Bronchus fibroblast of lung (primary cell): Measurements from ENCODE around the genes IL27RA and PTGER1.

DNA sequence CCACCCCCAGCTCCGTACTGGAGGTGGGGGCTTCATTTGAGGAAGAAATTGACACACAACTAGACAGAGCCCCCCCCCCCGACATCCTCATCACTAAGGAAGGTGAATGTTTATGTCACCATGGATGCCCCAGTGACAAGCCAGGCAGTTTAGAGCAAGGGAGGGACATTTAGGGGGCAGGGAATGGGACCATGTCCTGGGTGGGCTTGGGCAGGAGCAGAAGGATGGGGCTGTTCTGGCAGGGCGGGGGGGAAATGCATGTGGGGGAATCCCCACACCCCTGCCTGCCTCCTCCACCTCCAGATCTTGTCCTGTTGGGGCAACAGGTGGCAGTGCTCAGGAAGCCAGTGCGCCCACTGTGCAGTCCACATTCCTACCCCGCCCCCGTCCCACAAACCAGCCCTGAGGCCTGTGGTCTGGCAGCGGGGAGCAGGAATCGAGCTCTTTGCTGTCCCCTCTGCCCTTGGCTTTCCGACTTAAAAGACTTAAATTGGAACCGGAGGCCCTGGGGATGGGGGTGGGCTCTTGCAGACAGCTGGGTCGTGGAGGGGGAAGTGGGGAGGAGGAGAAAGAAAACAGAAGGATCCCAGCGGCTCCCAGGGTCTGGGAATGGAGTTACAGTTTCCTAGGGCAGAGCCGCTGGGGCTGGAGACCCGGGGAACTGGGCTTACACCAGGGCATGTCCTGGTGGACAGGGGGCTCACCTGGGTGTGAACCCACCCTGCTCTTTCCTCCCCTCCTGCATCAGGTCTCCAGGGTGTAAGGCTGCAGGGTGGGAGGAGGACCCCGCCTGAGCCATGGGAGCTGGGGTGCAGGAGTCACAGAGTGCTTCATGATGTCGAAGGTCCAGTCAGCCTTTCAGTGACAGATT is 4.3 kb downstream of the NANOS3 start:
- RAMPAGE, long total RNA: no peak

DNA sequence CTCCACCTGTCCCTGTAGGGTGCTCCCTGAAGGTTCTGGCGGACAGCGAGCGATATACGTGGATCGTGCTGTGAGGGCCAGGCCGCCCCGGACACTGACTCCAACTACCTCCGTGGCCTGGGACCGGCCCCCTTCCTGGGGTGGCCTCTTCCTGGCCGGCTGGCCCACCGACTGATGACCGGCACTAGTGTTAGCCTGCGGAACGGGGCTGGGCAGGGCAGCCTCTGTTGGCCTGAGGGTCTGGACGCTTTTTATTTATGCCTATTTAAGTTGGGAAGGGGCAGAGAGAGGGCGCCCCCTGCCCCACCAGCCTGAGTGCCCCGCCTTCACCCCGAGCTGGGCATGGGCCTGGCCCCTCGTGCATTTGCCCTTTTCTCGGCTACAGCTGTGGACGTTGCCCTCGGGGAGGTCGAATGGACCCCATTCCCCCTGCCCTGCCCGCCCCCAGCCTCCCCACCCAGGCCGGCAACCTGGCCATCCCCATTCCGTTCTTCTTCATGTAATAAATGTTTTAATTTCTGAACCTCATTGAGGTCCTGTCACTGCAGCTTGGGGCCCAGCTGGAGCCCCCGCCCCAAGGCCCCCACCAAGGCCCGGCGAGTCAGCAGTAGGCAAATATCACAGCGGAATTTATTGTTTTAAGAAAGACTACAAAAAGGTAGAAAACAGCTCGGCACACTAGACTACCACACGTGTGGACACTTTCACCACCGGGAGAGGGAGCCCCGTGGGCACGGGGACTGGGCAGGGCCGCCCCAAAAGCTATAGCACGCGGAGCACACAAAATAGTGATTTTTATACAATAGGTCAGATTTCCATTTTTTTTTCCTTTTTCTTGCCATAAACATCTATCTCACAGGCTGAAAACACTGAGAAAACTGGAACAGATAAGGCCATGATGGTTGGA is 8.9 kb downstream of the DCAF15 start:
- RAMPAGE, long total RNA: no peak

GRCh38 chr19:13963579-13964136 is 11.3 kb downstream of the DCAF15 start:
- RAMPAGE, long total RNA: no peak

- RAMPAGE, long total RNA: no peak
Measured at GRCh38 chr19:14003700-14004037, 2.5 kb downstream of the RFX1 start.

DNA sequence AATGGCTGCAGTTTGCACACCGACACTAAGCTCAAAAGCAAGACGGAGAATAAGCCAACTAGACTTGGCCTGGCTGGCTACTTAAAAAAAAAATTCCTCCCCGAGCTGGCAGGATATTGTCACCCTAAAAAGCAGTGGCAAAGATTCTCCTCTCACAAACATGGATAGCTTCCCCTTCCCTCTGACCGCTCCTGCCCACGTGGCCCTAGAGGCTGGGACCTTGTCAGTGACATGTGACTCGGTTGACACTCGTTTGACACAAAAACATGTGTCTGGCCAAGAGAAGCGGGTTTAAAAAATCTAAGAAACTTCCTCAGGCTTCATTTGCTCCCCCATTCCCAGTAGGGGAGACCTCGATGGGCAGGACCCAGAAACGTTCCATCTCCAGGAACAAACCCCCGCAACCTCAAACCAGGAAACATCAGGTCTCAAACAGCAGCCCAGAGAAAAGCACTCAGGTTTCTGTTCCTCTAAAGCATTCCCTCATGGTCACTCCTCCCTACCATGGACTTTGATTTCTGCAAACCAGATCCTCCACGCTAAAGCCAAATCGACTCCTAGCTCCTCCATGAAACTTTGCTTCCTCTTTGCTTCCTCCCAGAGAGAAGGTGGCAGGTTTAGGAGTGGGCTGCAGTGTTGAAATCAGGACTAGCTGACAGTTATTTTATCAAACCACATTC is 1.2 kb downstream of the RFX1 start:
- RAMPAGE, long total RNA: no peak

DNA sequence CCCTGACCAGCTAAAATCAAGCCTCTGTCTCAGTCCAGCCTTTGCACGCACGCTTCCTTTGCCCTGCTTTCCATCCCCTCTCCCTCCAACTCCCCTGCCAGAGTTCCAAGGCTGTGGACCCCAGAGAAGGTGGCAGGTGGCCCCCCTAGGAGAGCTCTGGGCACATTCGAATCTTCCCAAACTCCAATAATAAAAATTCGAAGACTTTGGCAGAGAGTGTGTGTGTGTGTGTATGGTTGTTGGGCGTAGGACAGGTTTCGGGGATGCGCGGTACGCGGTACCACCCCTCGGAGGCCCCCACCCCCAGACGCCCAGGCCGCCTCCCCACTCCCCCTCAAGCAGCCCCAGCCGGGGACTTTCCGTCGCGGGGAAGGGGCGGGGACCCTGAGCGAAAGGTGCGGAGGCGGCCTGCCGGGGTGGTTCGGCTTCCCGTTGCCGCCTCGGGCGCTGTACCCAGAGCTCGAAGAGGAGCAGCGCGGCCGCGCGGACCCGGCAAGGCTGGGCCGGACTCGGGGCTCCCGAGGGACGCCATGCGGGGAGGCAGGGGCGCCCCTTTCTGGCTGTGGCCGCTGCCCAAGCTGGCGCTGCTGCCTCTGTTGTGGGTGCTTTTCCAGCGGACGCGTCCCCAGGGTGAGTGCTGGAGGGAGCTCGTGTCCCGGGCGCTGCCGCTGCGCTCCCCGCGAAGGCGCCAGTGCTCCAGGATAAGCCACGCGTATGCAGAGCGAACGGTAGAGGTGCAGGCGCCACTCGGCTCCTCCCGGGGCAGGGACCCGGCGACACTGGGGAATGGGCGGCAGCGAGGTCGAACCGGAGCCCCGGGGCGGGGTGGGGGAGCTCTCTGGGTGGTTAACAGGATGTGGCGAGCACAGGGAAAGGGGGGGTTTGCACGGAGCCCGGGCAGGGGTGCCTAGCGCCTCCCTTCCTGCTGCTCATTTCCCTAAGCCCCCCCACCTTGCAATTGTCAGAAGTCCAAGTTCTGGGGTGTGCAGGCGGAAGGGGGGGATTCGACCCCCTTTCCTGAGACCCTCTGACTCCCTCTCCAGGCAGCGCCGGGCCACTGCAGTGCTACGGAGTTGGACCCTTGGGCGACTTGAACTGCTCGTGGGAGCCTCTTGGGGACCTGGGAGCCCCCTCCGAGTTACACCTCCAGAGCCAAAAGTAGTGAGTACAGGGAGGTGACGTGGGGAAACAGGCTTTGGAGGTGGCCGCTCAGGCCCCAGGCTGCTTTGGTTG is at the start of gene IL27RA:
Gene IL27RA, plus strand, starts transcription at position 420 of the 1,233 bp plus-strand sequence.
- RAMPAGE, long total RNA: start-site peak on the plus strand centred at position 433 of the sequence, 39 bp wide, 6 and 19 reads in 2 replicates

DNA sequence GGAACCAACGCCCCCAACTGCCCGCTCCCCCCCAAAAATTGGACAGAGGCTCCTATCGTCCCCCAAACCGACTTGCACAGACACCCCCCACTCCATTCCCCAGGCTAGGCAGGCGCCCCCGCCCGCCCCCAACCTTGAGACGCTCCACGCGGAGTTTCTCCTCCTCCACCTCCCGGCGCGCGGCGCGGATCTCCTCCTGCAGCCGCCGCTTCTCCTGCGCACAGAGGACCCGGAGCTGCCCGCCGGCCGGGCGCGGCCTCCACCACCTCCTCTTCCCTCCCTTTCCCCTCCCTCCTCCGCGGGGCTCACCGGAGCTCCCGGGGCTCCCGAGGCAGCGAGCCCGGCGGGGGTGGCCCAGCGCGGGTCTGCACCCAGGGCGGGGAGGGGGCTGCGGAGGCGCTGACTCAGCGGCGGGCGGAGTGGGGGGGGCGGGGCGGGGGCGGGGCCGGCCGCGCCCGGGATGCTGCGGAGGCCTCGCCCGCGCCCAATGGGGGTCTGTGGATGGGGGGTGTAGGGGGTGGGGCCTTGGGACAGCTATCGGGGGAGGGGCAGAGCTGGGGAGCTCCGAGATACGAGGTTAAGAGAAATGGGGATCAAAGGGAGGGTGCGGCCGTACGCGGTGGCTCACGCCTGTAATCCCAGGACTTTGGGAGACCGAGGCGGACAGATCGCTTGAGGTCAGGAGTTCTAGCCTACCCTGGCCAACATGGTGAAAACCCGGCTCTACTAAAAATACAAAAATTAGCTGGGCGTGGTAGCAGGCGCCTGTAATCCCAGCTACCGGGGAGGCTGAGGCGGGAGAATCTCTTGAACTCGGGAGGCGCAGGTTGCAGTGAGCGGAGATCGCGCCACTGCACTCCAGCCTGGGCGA is 4.4 kb downstream of the PALM3 start:
- RAMPAGE, long total RNA: no peak

- RAMPAGE, long total RNA: no peak
Measured at GRCh38 chr19:14070660-14071087, 1.9 kb upstream of the MISP3 start.

GRCh38 chr19:14073262-14073939 is 815 bp downstream of the MISP3 start:
- RAMPAGE, long total RNA: no peak

DNA sequence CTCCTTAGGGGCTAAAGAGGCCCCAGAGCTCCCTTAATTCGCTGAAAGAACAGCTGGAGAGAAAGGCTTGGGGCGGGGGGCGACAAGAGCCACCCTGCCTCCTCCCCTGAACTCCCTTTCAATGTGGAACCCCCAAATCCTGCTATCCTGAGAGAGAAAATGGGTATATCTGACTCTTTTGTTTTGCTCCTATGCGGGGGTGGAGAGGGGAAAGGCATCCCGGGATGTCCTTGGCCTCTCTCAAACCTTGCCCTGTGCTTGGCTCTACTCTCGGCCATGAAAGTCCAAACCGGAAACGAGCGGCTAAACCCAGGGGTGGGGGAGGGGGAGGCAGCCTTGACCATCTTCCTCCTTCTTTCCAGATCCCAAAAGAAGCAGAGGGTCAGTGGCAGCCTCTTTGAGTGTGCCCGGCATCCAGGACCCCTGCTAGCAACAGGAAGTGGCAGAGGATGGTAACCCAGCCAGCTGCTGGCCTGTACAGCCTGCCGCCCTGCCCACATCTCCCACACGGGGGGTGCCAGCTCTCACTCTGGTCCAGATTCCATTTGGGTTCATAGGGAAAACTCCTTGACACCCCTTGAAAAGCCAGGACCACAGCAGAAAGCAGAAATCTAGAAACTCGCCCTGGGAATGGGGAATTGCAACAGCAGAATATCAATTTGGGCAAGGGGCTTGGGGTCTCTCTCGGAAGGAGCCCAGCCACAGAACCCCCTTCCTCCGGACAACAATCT is 4.5 kb downstream of the PRKACA start:
- RAMPAGE, long total RNA: no peak

- RAMPAGE, long total RNA: no peak
Measured at GRCh38 chr19:14115626-14116083, 1.9 kb downstream of the PRKACA start.

GRCh38 chr19:14204664-14204914 is 1.4 kb downstream of the ADGRL1 start:
- RAMPAGE, long total RNA: no peak

GRCh38 chr19:14205325-14205771 is 621 bp downstream of the ADGRL1 start:
- RAMPAGE, long total RNA: no peak

DNA sequence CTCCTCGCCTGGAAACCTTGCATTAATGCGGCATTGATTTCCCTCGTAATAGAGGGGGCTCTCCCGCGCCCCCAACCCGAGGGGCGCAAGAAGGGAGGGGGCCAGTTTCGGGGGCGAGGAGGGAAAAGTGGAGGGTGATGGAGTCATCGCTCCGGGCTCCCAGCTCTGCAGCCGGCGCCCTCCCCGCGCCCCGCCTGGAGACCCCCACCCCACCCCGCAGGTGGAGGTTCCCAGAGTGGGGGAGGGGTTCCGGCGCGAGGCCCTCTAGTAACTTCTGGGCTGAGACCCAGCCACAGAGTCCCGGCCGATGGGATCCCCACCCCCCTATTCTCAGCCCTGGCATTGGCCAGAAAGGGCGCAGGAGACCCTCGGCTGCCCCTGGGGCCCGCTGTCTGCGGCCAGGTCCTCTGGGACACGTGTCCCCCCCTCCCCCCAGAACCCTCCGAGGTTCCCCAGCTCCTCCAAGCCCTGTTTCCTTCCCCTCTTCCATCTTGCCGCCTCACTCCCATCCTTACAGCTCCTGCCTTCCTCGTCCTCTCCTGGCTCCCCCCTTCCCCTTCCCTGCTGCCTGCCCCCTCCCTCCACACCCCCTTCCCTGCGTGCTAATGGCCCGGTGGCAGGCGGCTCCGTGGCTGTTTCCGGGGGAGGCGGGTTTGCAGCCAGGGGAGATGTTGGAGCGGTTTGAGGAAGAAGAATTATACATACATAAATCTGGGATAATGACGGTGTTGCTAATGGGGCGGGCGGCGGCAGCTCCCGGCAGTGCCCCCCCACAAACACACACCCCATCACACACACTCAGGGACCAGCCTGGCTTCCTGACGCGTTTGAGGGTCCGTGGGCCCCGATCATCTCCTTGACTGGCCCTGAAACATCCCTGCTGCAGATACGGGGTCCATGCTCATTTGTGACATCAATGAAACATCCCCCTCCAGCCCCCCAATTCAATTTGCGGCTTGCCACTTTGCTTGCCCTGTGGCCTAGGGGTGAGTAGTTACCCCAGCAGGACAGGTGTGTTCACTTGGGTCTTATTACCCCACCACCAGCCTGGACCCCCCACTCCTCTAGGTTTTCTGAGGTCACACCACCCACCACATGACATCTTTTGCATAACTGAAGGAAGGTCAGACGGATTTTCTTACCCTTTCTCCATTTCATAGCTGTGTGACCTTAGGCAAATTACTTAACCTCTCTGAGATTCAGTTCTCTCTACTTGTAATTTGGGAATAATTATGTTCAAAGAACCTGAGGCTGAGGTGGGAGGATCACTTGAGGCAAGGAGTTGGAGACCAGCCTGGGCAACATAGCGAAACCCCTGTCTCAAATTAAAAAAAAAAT is 43.4 kb upstream of the ADGRL1 start:
- RAMPAGE, long total RNA: no peak

DNA sequence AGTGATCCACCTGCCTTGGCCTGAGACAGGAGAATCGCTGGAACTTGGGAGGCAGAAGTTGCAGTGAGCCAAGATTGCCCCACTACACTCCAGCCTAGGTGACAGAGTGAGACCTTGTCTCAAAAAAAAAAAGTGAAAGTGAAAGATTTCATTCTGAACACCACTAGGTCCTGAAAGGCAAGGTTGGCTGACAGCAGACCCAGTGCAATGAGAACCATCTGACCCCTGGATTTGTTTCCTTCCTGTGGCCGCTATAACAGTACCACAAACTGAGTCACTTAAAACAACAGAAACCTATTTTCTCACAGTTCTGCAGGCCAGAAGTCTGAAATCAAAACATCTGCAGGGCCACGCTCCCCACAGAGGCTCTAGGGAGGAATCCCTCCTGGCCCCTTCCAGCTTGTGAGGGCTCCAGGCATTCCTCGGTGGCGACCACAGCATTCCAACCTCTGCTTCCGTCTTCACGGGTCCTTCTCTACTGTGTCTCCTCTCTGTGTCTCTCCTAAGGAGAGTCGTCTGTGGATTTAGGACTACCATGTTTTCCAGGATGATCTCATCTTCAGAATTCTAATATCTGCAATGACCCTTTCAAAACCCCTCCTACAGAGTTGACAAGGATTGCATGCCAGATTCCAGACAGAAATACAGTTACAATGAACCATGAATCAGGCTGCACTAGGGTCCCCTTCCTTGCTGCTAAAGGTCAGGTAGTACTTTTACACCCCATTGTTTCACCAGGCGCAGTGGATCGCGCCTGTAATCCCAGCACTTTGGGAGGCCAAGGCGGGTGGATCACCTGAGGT is 78.0 kb upstream of the ADGRL1 start:
- RAMPAGE, long total RNA: no peak

DNA sequence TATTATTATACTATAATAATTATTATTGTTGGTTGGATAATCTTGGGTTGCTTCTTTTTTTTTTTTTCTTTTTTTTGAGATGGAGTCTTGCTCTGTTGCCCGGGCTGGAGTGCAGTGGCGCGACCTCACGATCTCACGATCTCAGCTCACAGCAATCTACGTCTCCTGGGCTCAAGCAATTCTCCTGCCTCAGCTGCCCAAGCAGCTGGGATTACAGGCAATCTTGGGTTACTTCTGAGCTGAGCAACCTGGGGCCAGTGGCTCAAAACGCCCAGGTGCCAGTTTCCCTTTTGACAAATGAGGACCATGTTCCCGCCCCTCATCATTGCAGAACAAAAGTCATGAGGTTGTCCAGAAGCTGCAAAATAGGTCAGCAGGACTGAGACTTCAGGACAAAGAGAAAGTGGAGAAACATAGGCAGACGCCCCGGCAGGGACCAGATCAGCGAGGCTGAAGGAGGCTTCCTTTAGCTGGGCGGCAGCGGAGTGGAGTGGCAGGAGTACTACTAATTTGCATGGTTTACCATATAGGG is 3.4 kb upstream of the ADGRE5 start:
- RAMPAGE, long total RNA: no peak

GRCh38 chr19:14413287-14414493 is 5.5 kb downstream of the DDX39A start:
- RAMPAGE, long total RNA: no peak

DNA sequence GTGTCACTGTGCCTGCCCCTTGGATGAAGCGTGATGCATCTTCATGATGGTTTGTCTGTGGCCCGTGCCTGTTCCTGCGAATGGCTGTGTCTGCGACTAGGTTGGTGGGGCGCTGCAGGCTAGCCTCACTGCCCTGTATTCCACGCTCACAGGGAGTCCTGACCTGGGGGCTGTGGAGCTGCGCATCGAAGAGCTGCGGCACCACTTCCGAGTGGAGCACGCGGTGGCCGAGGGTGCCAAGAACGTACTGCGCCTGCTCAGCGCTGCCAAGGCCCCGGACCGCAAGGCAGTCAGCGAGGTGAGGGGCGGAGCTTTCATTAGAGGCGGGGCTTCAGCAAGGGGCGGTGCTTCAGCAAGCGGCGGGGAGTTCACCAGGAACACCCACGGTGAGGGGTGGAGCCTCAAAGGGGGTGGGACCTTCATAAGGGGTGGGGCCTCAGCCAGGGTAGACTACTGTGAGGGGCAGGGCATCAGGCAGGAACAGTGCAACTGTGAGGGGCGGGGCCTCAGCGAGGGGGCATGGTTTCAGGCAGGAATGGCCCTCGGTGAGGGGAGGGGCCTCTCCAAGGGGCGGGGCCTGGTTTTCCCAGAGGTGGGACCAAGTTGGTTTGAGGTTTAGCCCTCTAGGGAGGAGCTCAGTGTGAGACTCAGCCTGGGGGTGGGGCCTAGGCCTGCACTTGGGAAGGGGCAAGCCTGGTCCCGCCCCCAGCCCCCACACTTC is 17.2 kb downstream of the PKN1 start:
- RAMPAGE, long total RNA: no peak

GRCh38 chr19:14475245-14476347 is at the start of gene PTGER1:
TSS of gene PTGER1 (minus strand) at chr19:14475354.
- RAMPAGE, long total RNA: no peak

DNA sequence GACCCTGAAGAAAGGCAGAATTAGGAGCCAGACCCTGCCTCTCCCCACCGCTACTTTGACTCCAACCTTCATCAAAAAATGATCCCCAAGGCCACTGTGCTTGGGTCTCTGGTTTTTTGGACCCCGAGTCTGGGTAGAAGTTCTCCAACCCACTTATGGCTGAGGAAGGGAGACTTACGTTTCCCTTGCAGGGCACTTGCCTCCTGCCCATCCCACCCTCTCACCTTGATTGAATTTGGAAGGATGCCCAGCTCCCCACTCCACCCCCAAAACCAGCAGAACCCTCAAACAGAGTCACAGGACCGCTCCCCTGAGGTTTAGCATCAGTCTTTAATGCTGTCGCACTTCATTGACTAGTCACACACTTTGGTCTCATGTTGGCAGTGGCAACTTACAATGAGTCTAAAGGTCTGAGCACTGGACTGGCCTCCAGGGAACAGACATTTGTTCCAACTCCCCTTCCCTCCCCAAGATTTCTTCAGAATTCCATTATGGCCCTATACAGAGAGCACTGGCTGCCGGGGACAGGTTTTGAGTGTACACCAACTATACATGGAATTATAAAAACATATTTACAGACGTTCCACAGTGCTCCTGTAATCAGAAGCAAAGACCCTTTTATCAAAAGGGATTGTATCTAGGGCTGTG is 3.6 kb downstream of the DNAJB1 start:
- RAMPAGE, long total RNA: no peak